Pericardium fibroblast (primary cell): ENCODE data around the gene UCHL3.

- RAMPAGE, long total RNA, result no peak
Observed at GRCh38 chr13:72851022-72852060, 69.4 kb downstream of the PIBF1 start.

GRCh38 chr13:72897905-72898478 lies 116.1 kb downstream of the PIBF1 start:
- RAMPAGE, long total RNA, result no peak

GRCh38 chr13:73141034-73141918 lies 82.5 kb downstream of the KLF5 start:
- RAMPAGE, long total RNA, result no peak

DNA sequence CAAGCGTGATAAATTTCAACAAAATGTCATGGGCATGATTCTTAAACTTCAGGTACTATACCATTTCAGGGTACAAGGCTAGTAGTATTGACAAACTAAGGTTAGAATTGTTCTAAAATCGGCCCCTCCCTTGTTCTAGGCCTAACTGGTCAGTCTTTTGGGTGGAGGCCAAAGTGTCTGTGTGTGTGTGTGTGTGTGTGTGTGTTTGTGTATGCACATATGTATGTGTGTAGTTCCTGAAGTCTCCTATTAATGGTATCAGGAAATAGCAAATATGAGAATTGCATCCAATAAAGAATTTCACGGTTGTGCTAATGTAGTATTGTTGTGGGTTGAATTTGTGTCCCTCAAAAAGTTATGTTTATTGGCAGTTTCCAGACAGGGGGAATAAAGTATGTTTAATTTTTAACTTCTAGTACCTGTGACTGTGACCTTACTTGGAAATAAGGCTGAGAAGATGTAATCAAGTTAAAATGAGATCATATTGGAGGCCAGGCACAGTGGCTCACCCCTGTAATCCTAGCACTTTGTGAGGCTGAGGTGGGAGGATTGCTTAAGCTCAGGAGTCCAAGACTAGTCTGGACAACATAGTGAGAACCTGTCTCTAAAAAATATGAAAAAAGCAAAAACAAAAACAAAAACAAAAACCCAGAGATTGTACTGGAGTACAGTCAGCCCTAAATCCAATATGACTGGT lies 119.3 kb downstream of the KLF5 start:
- RAMPAGE, long total RNA, result no peak

DNA sequence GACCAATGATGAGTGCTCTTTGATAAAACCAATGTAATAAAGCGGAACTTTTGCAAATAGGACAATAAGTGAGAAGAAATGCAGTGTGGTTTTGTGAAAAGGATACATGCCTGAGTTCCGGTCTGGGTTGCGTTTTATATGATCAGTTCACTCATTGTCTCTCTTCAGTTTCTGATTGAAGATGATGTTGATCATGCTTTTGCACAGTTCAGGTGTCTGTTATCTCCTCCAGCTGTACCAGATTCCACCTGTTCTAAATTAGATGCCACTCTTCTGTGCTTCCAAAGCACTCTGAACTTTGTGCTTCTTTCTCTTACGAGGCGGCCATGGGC lies 801.1 kb downstream of the KLF5 start:
- RAMPAGE, long total RNA, result no peak

- RAMPAGE, long total RNA, result no peak
Observed at GRCh38 chr13:73907426-73908168, 848.8 kb downstream of the KLF5 start.

DNA sequence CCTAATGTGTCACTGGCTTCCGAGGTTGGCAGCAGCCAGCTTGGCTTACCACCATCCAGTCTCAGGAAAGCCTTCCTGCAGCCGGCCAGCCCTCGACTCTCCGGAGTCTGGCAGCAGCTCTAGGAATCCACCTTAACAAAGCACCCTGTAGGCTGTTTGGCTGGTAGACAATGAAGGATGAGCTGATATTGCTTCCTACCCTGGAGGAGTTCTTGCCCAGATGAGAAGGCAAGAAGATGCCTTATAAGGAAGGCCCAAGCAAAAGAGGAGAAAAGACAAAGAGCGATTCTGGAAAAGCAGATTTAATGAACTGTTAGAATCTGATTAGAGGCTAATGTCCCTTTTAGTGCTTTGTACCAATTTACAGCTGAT lies 887.2 kb downstream of the KLF5 start:
- RAMPAGE, long total RNA, result no peak

DNA sequence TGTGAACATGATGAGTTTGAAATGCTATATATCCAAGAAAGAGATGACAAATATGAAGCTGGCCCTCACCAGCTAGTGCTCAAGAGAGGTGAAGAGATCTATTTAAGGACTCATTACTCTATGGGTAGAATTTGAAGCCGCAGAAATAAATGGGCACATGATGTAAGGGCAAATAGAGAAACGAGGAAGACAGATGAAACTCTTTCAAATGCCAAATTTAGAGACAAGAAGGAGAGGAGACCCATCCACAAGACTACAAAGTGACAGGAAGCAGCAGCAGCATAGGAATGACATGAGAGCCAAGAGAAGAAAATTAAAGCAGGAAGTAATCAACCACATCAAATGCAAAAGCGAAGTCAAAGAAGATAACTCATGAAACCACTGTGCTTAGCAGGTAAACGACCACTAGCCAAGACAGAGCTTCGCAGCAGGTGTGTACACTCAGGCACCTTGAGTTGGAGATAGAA lies 1011.1 kb downstream of the KLF5 start:
- RAMPAGE, long total RNA, result no peak

- RAMPAGE, long total RNA, result no peak
Observed at GRCh38 chr13:75318004-75318668, 163.8 kb downstream of the TBC1D4 start.

DNA sequence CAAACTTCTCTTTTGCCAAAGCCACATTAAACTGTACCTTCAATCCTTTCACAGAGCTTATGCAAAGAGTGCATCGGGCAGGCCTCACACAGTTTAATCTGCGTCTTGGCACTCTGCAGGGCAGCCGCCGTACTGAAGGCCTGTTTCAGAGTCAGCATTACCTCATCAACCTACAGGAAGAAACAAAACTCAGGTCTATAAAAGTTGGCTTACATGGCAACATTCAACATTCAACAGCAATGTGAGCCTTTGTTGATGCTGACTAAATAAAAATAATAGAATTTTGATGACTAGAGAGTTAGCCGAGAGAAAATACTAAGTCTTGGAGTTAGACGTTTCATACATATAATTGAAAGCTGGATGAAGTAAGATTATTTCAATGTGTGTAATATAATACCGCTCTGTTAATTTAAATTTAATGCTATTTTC lies 132.8 kb downstream of the TBC1D4 start:
- RAMPAGE, long total RNA, result no peak

DNA sequence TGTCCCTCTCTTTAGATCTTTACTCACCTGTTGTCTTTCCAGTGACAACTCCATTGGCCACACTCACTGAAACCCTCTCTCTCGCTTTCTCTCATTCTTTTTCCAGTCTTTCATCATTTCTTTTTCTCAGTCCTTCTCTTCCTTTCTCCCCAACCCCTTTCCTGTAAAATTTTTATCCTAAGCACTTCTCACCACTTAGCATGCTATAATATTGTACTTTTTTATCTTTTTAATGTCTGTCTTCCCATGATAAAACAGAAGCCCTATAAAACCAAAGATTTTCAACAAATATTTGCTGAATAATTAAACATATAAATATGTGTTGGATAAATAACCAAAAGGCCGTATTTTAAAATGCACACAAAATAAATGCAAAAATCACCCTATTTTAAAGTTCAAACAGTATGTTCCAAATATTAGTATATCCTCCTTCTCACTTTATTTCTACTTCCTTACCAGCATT lies 90.1 kb downstream of the TBC1D4 start:
- RAMPAGE, long total RNA, result no peak

DNA sequence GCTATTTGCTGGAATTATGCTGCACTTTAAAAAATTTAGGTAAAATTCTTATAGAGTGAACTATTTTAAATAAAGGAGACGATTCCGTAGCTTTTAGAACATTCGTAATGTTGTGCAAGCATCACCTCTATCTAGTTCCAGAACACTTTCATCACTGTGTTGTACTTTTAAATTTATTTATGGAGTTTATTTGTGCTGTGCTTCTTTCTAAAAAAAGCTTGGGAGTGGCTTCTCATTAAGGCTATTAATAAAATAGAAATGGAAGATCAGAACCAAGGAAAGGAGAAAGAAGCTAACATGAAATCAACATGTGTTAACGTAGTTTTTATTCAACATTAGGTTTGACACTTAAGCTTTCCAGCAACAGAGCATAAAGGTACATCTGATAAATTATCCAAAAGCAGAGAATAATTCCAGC lies 35.8 kb downstream of the TBC1D4 start:
- RAMPAGE, long total RNA, result no peak

- RAMPAGE, long total RNA, result start-site peak on the plus strand at chr13:75549765-75549823, 2,002 and 238 reads in 2 replicates
Observed at GRCh38 chr13:75549230-75550238, at the start of gene UCHL3. Gene UCHL3 (plus strand): TSS chr13:75549791.

DNA sequence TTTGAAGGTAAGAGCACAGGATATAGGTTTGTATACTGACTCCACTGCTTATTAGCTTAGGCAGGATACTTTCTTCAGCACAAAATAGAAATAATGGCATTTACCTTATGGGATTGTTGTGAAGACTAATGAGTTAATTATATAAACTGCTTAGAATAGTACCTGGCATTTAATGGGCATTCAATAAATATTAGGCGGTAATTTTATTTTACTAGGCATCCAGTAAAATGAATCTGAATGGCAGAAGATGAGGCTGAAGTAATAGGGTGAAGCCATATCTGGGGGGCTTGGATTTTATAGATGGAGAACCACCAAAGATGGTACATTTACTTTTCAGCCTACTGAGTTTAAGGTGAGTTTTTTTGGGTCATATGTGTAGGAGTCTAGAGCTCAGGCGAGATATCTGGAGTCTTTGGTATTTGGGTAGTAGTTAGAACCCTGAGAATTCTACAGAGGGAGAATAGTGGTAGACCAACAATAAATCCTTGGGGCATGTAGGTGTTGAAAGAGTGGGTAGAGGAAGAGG lies 25.0 kb downstream of the UCHL3 start:
- RAMPAGE, long total RNA, result no peak

- RAMPAGE, long total RNA, result no peak
Observed at GRCh38 chr13:75761447-75761913, 125.3 kb downstream of the LMO7 start.

DNA sequence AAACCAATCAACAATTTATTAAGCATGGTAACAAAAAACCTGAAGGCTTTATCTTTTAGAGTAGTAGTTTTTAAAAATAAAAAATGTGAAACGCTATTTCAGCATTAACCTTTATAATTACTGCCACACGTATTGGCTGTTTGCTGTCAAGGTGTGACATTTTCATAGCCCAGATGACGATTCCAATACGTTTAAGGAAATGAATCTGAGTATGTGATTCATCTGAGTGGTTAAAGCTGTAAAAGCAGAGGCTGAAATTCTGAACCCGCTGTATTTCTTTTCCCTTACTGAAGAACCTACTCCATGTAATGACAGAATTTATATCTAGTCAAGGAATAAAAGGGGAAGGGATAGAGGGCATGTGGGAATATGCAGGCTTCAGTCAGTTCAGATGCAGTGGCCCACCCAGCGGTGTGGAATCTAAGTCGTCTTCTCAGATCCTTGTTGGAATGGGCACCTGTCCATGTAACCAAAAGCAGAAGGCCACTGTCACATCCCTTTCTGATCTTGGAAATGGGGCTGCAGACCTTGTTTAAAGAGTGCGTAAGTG lies 166.1 kb downstream of the LMO7 start:
- RAMPAGE, long total RNA, result no peak

DNA sequence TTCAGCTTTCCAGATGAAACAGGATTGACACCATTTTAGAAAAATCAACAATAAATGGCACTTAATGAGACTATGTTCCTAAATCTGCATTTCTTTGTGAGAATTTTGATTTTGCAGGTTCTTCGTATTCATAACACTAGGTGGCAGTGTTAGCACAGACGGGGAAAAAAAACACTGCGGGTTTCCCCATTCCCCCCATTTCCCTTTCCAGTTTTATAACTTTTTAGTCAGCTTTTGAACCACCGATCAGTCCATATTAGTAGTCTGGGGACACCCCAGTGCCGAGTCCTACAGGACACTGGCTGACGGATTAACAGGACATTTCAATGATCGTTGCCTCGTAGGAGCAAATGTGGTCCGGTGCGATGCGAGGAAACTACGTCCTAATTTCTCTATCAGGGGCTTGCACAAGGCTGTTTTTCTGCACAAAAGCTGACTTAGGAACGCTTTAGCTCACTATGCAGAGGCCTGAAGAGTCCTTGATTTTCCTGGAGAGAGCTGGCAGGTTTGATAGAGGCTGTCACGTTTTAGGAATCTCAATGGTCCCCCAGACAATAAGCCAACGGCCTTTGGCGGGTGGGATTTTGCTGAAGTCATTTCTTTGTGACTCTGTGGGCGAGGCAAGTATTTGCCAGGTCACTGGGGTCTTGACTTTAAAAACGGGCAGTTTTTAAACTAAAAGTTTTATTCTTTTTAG lies 234.4 kb downstream of the LMO7 start:
- RAMPAGE, long total RNA, result no peak

DNA sequence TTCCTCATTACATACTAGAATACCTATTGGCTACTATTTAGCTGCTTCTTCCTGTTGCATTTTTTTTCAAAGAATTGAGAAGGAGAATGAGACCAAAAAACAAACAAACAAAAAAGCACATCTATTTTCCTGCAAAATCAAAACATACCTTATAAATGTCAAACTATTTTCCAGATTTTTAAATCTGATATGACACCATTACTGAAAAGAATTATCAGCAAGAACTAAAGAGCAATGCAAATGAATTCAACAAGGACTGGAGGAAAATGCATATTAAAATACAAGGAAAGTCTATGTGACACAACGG lies 162.0 kb downstream of the KCTD12 start:
- RAMPAGE, long total RNA, result no peak

GRCh38 chr13:76832404-76832929 lies 53.7 kb downstream of the KCTD12 start:
- RAMPAGE, long total RNA, result no peak

- RAMPAGE, long total RNA, result no peak
Observed at GRCh38 chr13:76879434-76880332, 6.5 kb downstream of the KCTD12 start.